SK-N-MC (cell line): ENCODE results near the genes AQP12A, PPP1R7 and STK25.

GRCh38 chr2:240237438-240237977 lies 97.0 kb upstream of the OTOS start:
- RRBS = no CpG with 5 or more reads among the region's 13 CpGs

GRCh38 chr2:240244453-240244729 lies 103.9 kb upstream of the OTOS start:
- RRBS = no CpG with 5 or more reads among the region's 10 CpGs

GRCh38 chr2:240300508-240301005 lies 134.9 kb upstream of the GPC1 start:
- RRBS = 10% methylated on average over 3 of the region's 11 CpGs

GRCh38 chr2:240436138-240436593 lies 703 bp downstream of the GPC1 start:
- RRBS = 3% methylated on average over 18 of the region's 60 CpGs

- RRBS = 20% methylated on average over 15 of the region's 71 CpGs
These were observed 20.7 kb downstream of the GPC1 start for GRCh38 chr2:240455589-240457092.

GRCh38 chr2:240465338-240466598 lies 30.3 kb downstream of the GPC1 start:
- RRBS = 90% methylated on average over 21 of the region's 49 CpGs

DNA sequence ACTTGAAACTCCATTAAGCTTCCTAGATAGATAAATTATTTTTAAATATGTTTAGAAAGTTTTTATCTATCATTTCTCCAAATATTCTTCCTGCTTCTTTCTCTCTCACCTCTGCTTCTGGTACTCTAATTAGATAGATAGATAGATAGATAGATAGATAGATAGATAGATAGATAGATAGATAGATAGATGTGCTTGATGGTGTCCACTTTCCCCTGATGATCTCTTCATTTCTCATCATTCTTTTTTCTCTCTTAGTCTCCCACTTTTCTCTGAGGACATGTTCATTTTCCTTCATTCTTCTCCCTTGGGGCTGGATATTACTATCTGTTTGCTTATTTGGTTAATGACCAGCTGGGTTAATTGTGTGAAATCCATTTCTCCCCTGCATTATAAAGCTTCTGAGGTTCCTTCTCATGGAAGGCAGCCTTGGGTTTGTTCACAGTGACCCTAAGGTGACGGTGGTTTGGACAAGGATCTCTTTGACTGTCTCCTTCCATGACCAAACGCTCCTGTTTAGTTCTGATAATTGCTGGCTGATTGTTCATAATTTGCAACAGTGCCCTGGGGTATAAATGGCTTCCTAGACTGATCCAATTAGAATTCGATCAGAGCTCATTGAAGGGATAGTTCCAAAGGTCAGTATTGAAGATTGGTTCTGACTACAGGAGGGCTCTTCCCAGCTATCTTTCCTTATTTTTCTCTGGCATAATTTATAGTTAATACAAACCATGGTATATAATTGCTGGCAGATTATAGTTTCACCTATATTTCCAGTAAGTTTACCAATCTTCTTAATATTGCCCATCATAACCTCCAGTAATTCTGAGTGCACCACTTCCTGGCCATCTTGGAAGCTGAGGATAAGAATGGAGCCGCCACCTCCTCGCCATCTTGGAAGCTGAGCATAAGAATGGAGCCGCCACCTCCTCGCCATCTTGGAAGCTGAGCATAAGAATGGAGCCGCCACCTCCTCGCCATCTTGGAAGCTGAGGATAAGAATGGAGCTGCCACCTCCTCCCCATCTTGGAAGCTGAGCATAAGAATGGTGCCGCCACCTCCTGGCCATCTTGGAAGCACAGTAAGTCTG lies 61.1 kb downstream of the GPC1 start:
- RRBS = no CpG with 5 or more reads among the region's 10 CpGs

- RRBS = no CpG with 5 or more reads among the region's 7 CpGs
These were observed 914 bp upstream of the RNPEPL1 start for GRCh38 chr2:240567455-240567685.

DNA sequence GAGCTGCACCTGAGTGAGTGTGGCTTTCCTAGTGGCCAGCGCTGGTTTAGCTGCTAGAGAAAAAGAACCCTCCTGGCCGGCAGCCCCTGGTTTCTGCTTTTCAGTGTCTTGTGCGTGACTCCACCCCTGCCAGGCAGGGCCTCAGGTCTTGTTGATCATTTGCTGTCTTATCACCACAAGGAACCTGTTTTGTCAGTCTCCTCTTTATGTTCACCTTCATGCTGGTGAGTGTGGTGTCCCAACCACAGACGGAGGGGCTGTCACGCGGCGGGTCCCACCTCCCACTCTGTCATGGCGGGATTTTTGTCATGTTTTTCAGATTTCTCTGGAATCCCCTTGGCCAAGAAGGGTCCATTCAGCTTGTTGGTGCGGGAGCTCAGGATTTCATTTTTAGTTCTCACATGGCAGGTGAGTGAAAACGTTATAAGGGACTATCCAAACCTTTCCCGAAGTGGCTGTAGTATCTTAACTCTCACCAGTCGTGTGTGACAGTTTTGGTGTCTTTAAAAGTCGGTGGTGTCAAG lies 3.5 kb upstream of the AQP12B start:
- RRBS = no CpG with 5 or more reads among the region's 13 CpGs

GRCh38 chr2:240691592-240692061 lies at the start of gene AQP12A:
TSS of gene AQP12A (plus strand) at chr2:240691866.
- RRBS = no CpG with 5 or more reads among the region's 21 CpGs

DNA sequence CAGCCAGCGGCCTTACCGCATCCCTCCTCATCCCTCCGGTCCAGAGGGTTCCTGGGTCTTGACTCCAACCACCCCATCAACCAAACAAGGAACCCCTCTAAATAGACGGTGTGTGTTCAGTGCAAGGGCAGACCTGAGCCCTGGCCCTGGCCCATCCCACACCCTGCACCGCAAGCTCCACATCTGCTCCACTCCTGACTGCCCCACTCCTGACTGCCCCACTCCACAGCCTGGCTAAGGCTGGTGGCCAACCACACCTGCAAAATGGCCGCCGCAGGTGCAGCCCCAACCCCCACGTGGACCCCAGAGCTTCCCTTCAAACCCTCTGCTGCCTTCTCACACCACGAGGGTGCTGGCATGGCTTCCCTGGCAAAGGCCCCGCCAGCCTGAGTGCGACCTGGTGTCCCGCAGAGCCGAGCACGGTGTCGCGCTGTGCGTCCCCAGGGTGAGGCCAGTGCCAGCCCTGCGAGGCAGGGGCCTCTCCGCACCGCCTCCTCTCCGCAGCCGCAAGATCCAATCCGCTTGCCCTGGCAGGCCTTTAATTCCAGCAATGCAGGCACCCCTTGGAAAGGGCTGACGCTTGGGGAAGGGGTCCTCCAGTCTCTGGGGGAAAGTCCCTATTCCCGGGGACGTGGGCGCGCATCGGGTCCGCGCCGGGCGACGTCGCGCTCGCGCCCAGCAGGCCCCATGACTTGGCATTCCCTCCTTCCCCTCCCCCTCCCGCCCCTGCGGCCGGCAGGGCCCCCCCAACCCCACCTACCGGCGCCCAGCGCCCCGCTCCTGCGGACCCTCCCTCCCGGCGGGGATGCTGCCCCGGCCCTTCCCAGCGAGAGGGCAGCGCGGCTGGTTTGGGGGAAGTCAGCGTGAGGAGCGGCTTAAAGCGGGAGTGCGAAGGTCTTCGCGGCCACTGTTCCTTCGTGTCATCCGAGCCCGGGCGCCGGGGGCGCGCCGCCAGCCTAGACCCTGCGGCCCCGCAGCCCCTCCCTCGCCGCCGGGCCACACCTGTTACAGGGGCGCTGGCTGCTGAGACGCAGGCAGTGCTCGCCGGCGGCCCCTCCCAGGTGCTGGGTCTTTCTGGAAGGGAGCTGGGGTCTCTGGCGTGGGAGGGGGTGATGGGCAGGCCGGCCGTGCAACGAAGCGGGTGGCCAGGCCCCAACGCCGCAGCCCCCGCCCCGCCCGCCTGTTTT lies 1.3 kb downstream of the KIF1A start:
- RRBS = 4% methylated on average over 52 of the region's 86 CpGs

- RRBS = no CpG with 5 or more reads among the region's 25 CpGs
These were observed 37.6 kb downstream of the SNED1 start for GRCh38 chr2:241036027-241036360.

GRCh38 chr2:241148305-241148673 lies 983 bp downstream of the PASK start:
- RRBS = no CpG with 5 or more reads among the region's 2 CpGs

- RRBS = under 1% methylated on average over 15 of the region's 94 CpGs
These were observed at the start of gene PPP1R7 for GRCh38 chr2:241149995-241151184. TSS of gene PPP1R7 (plus strand) at chr2:241150467.

DNA sequence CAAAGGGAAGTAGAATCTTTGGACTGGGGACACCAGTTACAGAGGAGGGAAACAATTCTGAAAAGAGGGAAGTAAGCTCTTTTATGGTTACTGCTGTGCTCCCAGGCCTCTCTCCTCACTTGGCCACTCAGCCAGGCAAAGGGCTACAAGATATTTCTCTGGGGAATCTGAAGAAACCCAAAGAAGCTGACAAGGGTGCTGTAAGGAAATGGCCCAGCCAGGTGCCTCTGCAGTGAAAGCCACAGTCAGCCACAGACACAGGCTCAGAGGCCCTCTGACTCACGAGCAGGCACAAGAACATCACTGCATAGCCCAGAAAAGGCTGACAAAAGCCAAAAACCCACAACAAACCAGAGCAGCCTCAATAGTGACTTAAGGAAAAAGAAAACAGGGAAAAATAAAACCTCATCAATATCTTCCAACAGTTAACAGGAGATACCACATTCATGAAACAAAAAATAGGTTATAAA lies 5.7 kb downstream of the HDLBP start:
- RRBS = no CpG with 5 or more reads among the region's 1 CpG

GRCh38 chr2:241358221-241359026 lies 2.3 kb downstream of the FARP2 start:
- RRBS = no CpG with 5 or more reads among the region's 6 CpGs

DNA sequence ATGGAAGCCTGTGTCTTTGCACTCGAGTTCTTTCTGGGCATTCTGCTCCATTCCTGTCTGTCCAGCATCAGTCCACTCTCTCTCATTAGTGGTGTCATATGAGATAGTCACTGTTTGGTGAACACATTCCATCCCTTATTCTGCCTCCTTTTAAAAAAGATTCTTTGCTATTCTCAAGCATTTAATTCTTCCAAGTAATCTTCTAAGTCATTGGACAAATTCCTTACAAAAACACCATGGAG lies 19.7 kb downstream of the STK25 start:
- RRBS = no CpG with 5 or more reads among the region's 1 CpG

- RRBS = 1% methylated on average over 60 of the region's 81 CpGs
These were observed at the start of gene STK25 for GRCh38 chr2:241507988-241508680. TSS of gene STK25 (minus strand) at chr2:241508584.

DNA sequence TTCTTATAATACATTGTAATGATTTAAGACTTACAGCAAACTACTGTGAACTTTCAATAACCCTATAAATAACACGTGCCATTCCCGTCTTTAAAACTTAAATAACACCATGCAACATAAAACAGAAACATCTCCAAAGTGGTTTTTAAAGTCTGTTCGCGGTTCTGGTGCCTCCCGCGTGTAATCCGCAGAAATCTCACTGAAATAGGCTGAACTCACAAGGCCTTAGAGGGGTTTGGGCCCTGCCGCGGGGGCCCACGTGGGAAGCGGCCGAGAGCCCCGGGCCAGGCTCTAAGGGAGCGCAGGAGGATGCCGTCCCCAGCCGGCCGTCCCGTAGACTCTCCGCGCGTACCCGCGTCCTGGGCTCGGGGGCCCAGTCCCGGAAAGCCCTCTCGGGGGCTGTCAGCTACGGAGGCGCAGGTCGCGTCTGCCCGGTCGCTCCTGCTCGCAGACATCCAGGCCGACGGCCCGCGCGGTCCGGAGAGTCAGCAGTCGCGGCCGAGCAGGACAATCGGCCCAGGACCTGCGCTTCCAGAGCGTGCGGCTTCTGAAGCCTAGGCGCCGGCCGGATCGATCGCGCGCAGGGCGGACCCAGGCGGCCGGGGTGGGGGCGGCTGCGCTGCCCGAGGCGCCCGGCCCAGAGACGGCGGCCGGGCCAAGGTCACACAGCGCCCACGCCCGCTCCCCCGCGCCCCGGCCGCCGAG lies 671 bp downstream of the THAP4 start:
- RRBS = 1% methylated on average over 42 of the region's 72 CpGs

DNA sequence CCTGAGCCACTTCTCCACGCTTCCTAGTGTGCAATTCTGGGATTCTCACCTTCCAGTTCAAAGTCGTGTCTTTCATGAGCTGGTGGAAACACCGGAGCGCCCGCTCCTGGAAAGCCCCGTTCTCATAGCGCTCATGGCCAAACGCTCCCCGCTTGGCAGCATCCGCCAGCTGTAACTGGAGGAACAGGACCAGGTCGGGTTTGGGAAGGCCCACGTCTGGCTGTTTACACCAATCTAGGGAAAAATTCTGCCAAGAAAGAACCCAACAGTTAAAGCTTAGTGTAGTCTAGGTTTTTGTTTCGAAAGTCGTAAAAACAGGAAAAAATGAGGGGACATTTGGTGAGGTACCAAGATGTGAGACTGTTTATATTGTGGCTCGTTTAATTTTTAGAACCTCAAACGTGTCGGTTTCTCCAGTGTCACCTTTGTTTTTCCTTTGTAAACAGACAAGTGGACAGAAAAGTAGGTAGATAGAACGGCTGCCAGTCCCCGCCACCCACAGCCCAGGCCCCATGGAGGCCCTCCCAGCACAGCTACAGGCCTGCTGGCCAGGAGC lies 8.1 kb downstream of the DTYMK start:
- RRBS = no CpG with 5 or more reads among the region's 19 CpGs